ENCODE results near the gene HSPA12B.

- RRBS, 2 experiments = 49 to 63% methylated on average over 24 to 30 of the region's 48 CpGs
Measured at GRCh38 chr20:2693756-2694469, 1.3 kb downstream of the EBF4 start.

DNA sequence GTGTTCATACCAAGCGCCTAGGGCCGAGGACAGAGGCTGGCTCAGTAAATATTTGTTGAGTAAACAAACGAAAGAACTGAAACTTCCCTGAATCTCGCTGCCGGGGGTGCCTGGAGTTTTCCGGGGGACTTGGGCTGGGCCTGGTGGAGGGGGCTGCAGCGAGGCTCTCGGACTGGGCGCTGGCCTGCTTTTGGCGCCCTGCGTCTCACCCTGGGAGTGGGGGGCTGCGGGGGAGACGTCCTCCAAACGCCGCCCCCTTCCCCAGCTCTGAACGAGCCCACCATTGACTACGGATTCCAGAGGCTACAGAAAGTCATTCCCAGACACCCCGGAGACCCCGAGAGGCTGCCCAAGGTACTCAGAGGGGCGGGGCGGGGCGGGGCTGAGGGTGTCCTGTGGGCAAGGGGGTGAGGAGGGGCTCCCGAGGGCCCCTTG lies 49.0 kb downstream of the CPXM1 start:
- RRBS, 2 experiments = no CpG with 5 or more reads among the region's 23 CpGs

DNA sequence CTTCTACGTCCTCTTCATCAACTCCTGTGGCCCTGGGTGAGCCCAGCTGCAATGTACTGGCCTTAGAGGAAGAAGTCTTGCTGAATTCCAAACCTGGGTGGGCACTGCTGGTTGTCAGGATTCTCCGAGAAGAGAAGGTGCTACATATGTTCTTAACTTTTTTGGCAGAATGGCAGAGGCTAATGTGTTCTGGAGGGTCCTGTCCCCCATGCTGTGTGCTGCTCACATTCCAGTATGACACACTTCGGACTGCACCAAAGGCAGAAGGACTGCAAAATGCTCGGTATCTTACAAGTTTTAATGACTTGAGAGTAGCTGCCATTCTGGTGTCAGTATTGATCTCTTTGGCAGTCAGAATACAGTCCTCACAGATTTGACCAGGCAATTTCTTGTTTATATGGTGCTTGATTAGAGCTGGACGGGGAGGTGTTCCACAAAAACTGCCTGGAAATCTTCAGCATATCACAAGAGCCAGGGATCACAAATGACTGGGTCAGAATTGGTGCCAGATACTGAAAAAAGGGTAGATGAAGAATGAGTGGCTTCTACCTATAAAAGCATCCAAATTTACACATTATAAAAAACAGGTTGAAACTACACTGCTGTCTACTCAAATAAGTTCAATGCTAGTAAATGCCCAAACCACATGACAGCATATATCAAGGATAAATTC lies 10.8 kb downstream of the FASTKD5 start:
- RRBS, 2 experiments = no CpG with 5 or more reads among the region's 5 CpGs

GRCh38 chr20:3158884-3159468 lies 689 bp downstream of the FASTKD5 start:
- RRBS, 2 experiments = no CpG with 5 or more reads among the region's 14 CpGs

- RRBS, 2 experiments = no CpG with 5 or more reads among the region's 8 CpGs
Measured at GRCh38 chr20:3163707-3164446, 4.2 kb upstream of the FASTKD5 start.

DNA sequence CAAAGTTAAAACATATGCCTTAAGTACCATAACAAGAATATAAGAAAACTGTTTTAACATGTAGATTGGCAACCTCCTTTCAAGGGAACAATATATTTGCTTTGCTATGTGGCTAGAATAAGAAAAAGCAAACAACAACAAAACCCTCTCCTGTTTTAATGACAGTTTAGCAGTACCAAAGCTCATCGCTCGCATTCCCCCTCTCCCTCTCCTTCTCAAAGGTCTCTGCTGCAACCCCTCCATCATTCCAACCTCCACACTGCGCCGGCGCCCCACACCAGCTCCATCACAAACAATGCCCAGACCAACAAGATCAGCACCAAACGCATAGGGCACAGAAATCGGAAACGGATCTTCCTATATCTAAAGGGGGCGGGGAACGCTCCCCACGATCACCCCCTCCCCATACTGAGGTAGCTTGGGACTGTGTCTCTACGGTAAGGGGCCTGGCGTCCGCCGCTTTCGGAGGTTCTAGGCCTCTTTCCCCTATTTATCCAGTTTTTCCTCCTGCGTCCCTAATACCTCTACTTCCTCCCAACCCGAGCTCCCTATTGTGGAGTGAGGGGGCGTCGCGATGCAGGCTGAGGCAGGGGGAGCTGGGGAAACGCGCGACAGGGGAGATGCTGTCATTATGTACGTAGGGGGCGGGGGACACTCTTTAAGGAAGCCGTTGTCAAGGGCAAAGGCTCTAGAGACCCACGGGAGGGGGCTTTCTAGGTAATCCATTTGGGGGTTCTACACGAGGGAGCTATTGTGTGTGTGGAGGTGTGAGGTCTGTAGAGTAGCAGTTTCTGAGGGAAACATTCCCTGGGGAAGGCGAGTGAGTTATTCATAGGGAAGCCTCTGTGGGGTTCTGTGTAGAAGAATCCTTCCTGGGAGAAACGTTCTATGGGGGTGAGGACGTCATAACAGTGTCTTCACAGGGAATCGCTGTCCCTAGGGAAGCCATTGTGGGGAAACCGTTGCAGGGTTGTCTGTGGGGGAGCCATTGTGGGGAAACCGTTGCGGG lies 895 bp downstream of the DNAAF9 start:
- RRBS, 2 experiments = no CpG with 5 or more reads among the region's 36 CpGs

DNA sequence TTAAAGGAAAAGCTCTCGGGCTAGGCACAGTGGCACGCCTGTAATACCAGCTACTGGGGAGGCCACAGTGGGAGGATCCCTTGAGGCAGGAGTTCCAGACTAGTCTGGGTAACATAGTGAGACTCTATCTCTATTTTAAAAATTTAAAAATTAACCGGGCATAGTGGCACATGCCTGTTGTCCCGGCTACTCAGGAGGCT lies 5.7 kb upstream of the DNAAF9 start:
- RRBS, 2 experiments = no CpG with 5 or more reads among the region's 4 CpGs

DNA sequence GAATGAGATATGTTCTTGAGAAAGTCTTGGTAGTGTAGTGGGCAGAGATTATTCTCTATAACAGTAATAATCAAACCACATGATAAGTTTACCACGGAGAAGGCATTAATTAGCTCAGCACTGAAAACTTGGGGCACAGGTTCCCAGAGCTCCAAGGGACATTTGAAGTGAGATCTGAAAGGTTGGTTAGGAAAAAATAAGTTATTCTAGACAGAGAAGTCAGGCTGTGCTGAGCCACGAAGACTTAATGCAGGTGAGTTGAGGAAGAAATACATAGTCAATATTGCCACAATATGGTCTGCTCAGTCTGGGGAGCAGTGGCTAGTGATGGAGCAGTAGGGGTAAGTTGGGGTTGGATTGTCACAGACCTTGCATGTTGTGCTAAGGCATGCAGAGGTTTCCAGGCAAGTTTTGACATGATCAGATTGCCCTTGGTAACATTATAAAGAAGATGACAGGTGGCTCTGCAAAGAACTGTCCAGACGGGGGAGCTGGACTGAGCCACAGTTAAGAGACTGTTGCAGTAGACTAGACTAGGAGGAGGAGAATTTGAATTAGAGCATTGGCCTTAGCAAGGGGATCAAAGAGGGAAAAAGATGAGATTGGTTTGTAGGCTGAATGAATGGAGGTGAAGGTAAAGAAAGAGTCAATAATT lies 23.3 kb downstream of the ATRN start:
- RRBS, 2 experiments = no CpG with 5 or more reads among the region's 3 CpGs

- RRBS, 2 experiments = no CpG with 5 or more reads among the region's 7 CpGs
Measured at GRCh38 chr20:3647824-3648725, 15.1 kb downstream of the GFRA4 start.

- RRBS, 2 experiments = no CpG with 5 or more reads among the region's 6 CpGs
Measured at GRCh38 chr20:3727719-3728144, 4.8 kb upstream of the HSPA12B start.

DNA sequence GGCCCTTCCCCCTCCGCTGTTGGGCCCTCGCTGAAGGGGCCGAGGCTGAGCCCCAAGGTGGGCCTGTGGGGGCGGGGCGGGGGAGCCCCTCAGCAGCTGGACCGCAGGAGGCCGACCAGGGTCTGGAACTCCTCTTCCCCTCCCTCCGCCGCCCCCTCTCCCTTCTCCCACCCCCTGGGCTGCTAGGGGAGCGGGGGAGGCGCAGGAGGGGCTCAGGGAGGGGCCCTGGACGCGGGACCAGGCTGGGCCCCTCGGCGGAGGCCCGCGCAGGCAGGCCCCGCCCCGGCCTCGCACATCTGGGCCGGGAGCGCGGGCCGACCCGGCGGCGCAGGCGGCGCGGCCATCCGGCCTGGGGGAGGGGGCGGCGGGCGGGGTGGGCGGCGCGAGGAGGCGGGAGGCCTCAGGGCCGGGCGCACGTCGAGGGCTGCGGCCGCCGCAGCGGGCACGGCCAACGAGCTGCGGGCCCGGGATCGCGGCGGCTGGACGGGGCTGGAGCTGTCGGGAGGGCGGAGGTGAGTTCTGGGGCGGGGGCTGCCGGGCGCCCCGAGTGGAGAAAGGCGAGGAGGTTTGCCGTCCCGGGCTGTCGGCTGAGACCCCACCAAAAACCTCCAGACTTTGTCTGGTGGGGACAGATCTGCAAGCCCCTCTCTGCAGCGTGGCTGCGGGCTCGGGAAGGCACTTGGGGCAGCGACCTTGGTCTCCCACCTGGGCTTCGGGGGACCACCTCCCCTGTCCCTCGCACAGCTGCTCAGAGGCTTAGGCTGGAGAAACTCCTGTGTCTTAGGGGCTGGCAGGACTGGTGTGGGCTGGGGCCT lies at the start of gene HSPA12B:
HSPA12B (plus strand) TSS at position 403 of the 815 bp plus-strand sequence.
- RRBS, 2 experiments = 34% methylated on average over 33 of the region's 70 CpGs

GRCh38 chr20:3818203-3819243 lies 1.8 kb upstream of the AP5S1 start:
- RRBS, 2 experiments = no CpG with 5 or more reads among the region's 10 CpGs

- RRBS, 2 experiments = no CpG with 5 or more reads among the region's 8 CpGs
Measured at GRCh38 chr20:3925437-3926151, 36.4 kb downstream of the PANK2 start.

DNA sequence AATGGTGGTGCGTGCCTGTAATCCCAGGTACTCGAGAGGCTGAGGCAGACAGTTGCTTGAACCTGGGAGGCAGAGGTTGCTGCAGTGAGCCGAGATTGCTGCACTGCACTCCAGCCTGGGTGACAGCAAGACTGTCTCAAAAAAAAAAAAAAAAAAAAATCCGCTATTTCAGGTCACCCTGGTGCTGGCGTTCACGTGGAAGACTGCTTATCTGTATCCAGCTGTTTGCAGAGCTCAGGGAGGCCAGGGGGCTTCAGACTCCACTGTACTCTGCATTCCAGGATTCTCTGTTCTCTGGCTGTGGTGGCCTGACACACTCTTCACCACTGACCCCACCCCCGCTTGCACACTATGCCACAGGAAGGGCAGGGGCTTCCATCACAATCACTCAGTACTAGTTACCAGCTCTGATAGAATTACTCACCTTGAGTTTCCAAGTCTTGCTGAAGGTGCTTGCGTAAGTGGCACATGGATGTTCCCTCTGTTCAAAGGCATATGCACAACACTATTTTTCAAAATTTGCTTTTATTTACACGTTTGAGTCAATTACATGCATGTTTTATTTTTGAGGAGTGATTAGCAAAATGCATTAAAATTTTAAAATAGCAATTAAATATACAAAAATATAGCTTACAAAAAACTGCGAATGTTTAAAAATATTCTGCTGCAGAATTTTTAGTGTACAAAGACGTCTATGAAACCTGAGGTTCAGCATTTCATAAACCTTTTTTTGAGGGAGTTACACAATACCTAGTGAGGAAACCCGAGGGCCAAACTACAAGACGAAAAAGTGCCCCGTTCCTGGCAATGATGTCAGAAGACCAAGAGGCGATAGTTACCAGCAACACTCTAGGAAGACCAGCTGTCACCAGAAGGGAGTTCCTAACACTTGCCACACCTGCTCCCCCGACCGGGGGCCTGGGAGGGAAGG lies 37.9 kb downstream of the PANK2 start:
- RRBS, 2 experiments = no CpG with 5 or more reads among the region's 17 CpGs

DNA sequence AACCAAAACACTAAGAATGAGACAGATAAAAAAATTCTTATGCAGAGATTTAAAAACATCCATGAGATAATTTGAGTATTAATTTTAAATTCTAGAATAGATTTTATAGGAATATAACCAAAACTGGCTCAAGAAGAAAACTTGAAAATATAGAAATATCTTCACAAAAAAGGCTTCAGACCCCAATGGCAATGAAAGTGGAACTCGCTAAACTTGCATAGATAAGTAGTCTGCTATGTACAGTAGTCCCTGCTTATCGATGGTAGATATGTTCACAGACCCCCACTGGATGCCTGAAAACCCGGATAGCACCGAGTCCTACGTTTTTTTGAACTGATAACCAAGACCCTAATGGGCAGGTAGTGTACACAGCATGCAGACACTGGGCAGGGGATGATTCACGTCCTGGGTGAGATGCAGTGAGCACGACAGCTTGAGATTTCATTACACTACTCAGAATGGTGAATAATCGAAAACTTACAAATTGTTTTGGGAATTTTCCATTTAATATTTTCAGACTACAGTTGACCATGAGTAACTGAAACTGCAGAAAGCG lies 35.2 kb downstream of the RNF24 start:
- RRBS, 2 experiments = no CpG with 5 or more reads among the region's 9 CpGs

DNA sequence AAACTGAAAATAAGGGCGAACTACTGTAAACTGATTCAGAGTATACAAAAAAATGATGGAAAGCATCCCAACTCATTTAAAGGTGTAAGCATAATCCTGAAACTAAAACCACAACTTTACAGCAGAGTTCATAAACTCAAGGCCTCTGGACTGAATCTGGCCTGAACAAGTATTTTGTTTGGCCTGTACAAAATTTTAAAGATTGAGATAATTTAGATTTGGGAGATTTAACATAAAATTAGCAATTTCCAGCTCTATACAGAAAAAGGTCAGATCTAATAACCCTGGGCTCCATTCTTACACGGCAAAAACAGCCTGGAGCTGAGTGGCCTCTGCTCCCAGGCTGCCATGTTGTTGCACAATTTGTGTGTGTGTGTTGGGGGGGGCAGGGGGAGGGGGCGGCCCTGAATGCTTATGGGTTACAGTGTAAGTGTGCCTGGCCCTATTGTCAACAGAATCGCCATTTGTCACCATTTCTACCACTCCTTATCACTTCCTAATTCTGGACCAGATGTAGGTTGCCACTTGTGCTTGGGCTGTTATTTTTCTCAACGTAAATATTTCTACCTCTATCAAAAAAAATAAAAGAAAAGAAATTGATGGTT lies 34.7 kb downstream of the RNF24 start:
- RRBS, 2 experiments = no CpG with 5 or more reads among the region's 5 CpGs

DNA sequence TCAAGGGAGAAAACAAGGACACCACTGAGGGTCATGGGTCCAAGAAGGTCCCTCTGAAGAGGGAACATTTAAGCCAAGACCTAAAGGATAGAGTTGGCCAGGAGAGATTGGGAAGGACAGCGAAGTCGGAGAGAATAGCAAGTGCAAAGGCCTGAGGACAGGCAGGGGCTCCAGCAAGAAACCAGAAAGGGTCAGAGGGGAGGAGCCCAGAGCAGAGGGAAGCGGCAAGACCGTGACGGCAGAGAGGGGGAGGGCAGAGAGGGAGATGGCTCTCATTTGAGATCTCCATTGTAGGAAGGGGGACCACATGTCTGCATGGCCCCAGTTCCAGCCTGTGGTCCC lies 2.8 kb downstream of the ADRA1D start:
- RRBS, 2 experiments = no CpG with 5 or more reads among the region's 5 CpGs

- RRBS, 2 experiments = no CpG with 5 or more reads among the region's 3 CpGs
Measured at GRCh38 chr20:4778665-4779078, 44.7 kb downstream of the RASSF2 start.

DNA sequence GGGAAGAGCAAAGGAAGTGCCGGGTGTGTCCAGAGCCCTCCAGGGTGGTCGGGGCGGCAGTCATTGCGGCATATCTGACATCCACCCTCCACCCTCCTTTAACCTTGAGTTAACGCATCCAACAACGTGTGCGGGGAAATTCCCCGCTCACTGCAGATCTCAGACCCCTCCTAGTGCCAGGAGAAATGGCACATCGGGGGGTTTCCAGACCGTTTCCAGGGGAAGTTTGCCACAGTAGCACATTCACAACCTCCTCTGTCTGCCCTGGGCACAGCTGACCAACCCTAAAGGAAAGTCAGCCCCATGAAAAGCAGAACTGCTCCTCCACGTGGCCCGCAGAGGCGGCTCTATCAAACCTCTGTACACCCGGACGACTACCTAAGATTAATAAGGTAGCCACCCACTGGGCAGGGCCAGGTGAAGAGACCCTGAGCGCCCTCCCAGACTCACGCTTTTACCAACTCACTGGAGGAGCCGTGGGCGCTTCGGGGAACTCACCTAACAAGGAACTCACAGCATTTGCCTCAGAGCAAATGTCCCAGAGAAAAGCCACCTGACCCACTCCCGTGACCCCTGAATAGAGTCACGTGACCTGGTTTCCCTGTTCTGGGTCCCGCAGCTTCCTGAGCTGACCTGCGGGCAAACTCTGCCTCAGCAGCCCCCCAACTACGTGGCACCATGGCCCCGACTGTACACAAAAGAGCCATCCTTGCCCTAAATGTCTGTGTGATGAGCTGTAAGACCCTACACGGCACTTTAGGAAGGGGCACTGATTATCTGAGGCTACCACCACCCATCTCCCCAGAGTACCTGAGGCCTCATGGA lies 8.6 kb downstream of the RASSF2 start:
- RRBS, 2 experiments = no CpG with 5 or more reads among the region's 27 CpGs

DNA sequence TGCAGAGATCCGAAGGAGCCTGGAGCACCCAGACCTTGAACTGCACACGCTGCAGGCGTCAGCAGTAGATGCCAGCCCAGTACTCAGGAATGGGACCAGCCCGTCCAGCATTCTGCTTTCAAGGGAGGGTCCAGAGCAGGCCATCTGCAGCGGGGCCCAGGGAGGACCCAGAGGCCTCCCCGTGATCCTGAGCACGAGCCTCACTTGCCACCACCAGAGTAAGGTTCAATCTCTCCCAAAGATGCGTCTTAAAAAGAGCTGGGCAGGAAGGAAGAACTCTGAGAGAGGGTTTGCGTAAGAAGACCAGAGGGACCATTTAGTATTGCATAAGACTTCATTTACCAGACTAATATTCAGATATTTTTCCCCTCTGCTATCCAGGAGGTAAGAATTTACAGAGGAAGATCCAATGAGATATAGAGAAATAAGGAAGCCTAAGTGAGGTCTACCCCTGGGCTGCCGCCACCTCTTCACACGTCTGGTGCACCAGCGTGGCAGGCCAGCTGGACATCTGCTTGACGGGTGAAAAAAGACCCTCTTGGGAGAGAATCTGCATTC lies 5.5 kb upstream of the RASSF2 start:
- RRBS, 2 experiments = no CpG with 5 or more reads among the region's 13 CpGs